ENCODE measurements around the genes RAB2B and OR4E1.

DNA sequence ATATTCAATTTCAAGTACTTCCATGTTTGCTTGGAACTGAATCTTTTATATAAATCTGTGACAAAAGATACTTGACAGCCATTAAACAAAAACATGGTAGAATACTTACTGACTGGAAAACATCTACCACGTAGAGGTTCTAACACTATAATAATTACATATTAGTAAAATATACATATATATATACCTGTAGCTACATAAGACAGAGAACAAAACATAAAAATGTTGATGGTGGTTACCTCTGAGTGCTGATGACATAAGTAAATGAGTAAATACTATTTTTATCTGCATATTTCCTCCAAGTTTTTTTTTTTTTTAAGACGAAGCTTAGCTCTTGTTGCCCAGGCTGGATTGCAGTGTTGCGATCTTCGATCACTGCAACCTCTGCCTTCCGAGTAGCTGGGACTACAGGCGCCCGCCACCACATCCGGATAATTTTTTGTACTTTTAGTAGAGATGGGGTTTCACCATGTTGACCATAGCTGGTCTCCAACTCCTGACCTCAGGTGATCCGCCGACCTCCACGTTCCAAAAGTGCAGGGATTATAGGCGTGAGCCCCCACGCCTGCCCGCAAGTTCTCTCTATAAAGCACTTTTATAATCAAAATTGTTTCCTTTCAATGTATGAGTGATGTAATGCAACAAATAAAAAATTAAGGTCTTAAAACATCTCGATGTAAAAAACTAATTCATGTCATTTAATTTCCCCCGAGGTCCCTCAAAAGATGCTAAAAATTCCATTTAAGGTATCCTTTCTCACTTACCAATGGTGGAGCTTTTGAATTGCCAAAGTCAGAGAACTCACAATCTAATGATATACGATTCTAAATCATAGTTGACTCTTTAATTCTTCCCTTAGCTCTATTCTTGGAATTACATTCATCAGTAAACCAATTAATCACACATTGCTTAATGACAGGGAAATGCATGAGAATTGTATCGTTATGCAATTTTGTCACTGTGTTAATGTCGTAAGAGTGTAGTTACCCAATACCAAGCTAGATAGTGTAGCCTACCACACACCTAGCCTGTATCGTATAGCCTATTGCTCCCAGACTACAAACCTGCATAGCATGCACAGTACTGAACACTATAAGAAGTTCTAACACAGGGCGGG lies 25.2 kb downstream of the HNRNPC start:
- RRBS: no CpG with 5 or more reads among the region's 21 CpGs
CAGE:
- cytosol, long polyA plus RNA: no peak
- long polyA plus RNA: no peak
- nucleus, long polyA plus RNA: no peak

- RRBS: no CpG with 5 or more reads among the region's 35 CpGs
CAGE:
- cytosol, long polyA plus RNA: no peak
- long polyA plus RNA: no peak
- nucleus, long polyA plus RNA: no peak
Observed at GRCh38 chr14:21268206-21269180, 749 bp downstream of the HNRNPC start.

- RRBS: no CpG with 5 or more reads among the region's 9 CpGs
CAGE:
- cytosol, long polyA plus RNA: no peak
- long polyA plus RNA: no peak
- nucleus, long polyA plus RNA: no peak
Observed at GRCh38 chr14:21400678-21401119, 16.9 kb upstream of the SUPT16H start.

- RRBS: 2% methylated on average over 7 of the region's 40 CpGs
CAGE:
- cytosol, long polyA plus RNA: start-site peak on the minus strand at chr14:21476620-21476656, 147 reads; start-site peak on the minus strand at chr14:21476880-21476979, 678 reads
- long polyA plus RNA: start-site peak on the minus strand at chr14:21476872-21476937, 471 and 412 reads in 2 replicates
- nucleus, long polyA plus RNA: start-site peak on the minus strand at chr14:21476859-21476936, 603 reads
Observed at GRCh38 chr14:21476401-21477139, at the start of gene RAB2B. Gene RAB2B (minus strand): TSS chr14:21476959.

DNA sequence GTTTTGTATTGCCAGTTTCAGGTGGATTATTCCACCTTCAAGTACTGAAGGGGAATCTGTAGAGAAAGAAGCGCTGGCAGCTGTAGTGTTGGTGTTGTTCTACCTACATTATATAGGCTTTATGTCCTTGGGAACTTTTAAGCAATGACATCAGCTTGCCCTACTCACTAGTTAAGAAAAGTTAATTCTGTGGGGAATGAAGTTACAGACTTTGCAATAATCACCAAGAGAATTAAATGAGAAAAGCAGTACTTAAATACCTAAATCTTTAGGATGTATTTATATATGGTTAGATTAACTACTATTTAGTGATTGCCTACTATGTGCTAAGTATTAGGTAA lies at the start of gene OR4E1:
Gene OR4E1 (minus strand): TSS at position 69 of the 341 bp plus-strand sequence.
- RRBS: no CpG with 5 or more reads among the region's 1 CpG
CAGE:
- cytosol, long polyA plus RNA: no peak
- long polyA plus RNA: no peak
- nucleus, long polyA plus RNA: no peak

GRCh38 chr14:21991190-21991569 lies 317.6 kb upstream of the OR4E1 start:
- RRBS: no CpG with 5 or more reads among the region's 2 CpGs
CAGE:
- cytosol, long polyA plus RNA: no peak
- long polyA plus RNA: no peak
- nucleus, long polyA plus RNA: no peak

DNA sequence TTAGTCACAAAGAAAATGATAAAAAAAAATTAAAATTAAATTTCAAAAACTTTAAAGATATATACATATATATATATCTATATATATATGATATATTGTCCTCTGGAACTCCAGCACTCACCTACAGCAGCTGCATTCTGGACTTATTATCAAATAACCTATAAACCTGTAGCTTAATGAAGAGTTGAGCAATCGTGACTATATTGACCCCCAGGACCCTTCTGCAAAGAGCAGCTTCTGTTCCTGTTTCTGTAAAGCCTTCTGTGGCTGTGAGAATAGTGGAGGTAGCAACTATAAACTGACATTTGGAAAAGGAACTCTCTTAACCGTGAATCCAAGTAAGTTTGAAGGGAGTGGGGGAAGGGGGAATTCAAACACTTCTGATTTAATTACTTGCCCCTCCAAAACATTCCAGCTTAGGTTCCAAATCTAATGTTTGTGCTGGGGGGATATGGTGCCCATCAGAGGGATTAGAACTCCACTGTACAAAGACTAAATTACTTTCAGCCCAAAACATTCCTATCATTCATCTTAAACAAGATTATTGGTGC lies 106.2 kb downstream of the DAD1 start:
- RRBS: no CpG with 5 or more reads among the region's 2 CpGs
CAGE:
- cytosol, long polyA plus RNA: no peak
- long polyA plus RNA: no peak
- nucleus, long polyA plus RNA: no peak

DNA sequence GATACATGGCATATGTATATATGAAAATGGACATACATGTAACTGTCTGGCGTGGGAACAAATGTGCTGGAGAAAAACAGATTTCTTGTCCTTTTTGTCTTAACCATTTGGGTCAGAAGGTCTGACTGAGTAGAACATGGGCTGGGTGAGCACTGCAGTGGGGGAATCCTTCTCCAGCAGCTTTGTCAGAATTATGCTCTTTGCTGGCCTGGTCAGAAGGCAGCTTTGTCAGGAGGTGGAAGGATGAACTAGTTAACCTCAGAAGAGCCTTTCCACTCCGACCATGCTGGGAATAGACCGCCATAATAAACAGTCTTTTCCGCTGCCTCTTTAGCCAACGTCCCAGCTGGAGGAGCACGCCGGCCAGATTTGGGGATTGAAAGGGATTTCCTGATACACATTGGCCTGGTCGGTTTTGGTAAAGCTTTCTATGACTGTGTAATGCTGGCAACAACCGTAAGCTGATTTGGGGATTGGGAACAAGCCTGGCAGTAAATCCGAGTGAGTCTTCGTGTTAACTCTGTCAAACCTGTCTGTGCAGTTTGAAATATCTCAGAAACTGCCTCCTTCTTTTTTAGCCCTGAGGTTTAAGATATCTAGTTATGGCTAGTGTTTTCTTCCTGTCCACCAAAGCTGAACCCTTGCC lies 87.1 kb downstream of the DAD1 start:
- RRBS: no CpG with 5 or more reads among the region's 11 CpGs
CAGE:
- cytosol, long polyA plus RNA: no peak
- long polyA plus RNA: no peak
- nucleus, long polyA plus RNA: no peak

- RRBS: no CpG with 5 or more reads among the region's 5 CpGs
CAGE:
- cytosol, long polyA plus RNA: no peak
- long polyA plus RNA: no peak
- nucleus, long polyA plus RNA: no peak
Observed at GRCh38 chr14:22531237-22532057, 57.6 kb downstream of the DAD1 start.

- RRBS: no CpG with 5 or more reads among the region's 25 CpGs
CAGE:
- cytosol, long polyA plus RNA: no peak
- long polyA plus RNA: no peak
- nucleus, long polyA plus RNA: no peak
Observed at GRCh38 chr14:22558211-22558907, 30.7 kb downstream of the DAD1 start.

- RRBS: no CpG with 5 or more reads among the region's 7 CpGs
CAGE:
- cytosol, long polyA plus RNA: no peak
- long polyA plus RNA: no peak
- nucleus, long polyA plus RNA: no peak
Observed at GRCh38 chr14:22597739-22598057, 402 bp upstream of the ABHD4 start.

GRCh38 chr14:22836781-22837752 lies 682 bp downstream of the MMP14 start:
- RRBS: 1% methylated on average over 18 of the region's 84 CpGs
CAGE:
- cytosol, long polyA plus RNA: no peak
- long polyA plus RNA: no peak
- nucleus, long polyA plus RNA: start-site peak on the minus strand at chr14:22837491-22837638, 10 reads

DNA sequence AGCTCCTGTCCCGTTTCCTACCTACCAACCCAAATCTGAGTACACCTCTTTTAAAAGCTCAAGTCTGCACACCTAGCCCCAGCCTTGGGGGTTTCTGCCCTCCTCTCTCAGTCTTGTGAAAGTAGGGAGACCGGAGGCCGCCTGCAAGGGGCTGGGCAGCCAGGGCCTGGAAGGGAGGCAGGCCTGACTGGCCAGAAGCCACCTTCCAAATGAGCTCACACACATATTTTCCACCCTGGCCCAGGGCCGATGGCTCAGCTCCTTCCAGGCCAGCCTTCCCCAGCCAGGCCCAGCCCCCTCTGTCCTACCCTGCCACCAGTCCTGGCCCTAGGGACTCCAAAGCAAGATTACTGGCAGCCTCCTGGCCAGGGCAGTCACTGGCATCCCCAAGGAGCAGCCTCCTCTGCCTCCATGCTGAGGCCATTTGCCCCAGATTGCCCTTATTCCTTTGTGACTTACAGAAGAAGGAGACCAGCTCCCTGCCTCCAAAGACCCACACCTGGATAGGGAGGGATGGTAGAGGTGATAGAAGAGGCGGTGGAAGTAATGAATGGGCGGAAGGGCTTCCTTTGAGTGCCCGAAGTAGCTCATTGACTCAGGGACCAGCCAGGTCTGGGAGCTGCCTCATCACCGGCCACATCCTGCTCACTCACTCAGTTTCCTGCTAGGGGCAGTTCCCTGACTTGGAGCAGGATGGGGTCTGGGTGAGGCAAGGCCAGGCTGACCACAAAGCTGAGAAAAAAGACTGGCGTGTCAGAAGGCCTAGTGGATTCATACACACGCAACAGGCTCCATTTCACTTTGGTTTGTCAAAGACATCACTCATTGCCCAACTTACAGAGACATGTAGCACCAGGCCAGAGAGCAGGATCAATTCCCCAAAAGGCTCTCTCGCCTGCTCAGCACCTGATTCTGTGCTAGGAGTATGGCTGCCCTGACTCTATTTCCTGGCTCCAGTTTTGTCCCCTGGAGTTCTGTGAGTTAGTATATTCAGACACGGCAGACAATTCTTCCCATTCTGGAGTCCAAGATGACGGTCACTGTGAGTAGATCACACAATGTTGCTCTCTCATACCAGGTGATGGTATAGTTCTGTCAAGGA lies 14.9 kb downstream of the MMP14 start:
- RRBS: no CpG with 5 or more reads among the region's 13 CpGs
CAGE:
- cytosol, long polyA plus RNA: no peak
- long polyA plus RNA: no peak
- nucleus, long polyA plus RNA: no peak

- RRBS: no CpG with 5 or more reads among the region's 8 CpGs
CAGE:
- cytosol, long polyA plus RNA: no peak
- long polyA plus RNA: no peak
- nucleus, long polyA plus RNA: no peak
Observed at GRCh38 chr14:23071908-23072789, 14.8 kb upstream of the CDH24 start.

DNA sequence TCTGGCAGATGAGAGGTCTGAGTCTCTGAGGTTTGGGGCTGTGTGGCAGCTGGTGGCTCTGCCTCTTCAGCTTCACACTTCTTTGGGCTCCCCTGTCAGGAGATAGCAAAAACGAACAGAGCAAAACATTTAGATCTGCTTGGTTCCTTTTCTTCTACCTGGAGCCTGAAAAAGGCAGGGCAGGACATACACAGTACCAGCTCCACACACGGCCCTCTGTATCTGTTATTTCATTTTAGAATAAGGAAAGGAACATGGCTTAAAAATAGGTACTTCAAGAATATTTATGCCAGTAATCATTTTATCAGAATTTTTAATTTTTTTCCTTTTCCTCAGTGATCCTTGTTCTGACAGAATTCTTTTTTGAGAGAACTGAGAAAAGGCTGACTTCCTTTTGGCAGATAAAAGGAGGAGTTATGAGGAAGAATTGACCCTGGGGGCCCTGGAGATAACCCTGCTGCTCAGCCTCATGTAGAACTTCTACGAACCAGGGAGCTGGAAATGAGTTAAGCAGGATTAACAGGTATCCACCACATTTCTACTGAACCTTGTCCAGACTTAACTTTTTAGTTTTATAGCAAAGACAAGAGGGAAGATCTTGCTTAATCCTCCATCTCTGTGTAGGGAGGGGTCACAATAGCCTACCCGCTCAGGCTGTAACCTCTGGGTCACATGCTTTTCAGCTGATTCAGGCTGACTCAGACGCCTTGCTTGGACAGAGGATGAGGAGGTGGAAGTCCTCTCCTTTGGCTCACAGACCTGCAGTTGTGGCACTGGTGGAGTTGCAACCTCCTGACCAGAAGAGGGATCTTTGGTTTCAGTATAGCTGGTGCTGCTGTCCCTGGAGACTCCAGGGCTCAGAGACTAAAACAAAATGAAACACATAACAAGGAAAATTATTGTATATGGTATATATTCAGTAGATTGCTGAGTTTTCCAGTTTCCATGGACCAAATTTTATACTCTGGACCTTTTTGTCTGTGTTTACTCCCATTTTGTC lies 16.5 kb downstream of the ACIN1 start:
- RRBS: no CpG with 5 or more reads among the region's 5 CpGs
CAGE:
- cytosol, long polyA plus RNA: no peak
- long polyA plus RNA: no peak
- nucleus, long polyA plus RNA: no peak

DNA sequence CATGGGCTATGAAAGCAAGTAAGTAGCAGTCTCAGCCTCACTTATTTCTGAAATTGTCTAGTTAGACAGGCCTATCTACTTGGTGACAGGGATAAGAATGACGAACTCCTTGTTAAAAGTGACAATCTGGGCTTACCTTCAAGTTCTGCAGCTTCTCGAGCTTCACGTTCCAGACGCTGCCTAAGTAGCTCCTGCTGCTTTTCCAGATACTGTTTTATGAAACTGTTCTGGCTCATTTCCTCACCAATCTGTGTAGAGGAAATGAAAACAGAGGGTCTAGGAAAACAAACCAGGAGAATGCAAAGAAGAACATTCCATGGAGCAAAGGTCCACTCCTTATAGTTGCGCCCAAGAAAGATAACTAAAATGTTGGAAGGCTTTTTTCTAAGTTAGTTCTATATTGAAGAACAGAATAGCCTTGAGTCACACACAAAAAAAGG lies 4.5 kb downstream of the ACIN1 start:
- RRBS: no CpG with 5 or more reads among the region's 5 CpGs
CAGE:
- cytosol, long polyA plus RNA: no peak
- long polyA plus RNA: no peak
- nucleus, long polyA plus RNA: no peak

DNA sequence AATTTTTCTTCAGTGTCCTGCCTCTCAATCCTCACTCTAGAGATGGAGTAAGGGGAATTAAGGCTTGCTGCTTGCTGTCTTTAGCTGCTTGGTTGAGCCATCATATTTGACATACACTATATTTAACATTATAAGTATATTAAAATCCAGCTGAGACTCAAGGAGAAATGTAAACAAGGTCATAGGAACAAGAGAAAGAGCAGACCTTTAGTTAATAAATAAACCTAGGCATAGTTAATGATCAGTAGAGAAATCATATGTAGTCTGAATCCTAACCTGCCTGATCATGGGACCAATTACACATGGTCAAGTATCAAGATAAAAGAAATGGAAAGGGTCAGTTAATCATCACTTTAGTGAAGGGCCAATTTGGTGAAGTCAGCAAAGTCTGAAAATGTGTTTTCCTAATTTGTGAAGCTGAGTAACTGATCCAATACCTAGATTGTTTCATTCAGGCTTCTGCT lies 7.5 kb downstream of the RNF212B start:
CAGE:
- cytosol, long polyA plus RNA: no peak
- long polyA plus RNA: no peak
- nucleus, long polyA plus RNA: no peak

- RRBS: no CpG with 5 or more reads among the region's 7 CpGs
CAGE:
- cytosol, long polyA plus RNA: no peak
- long polyA plus RNA: no peak
- nucleus, long polyA plus RNA: start-site peak on the minus strand at chr14:23275561-23275633, 9 reads; start-site peak on the minus strand at chr14:23275748-23275819, 6 reads
Observed at GRCh38 chr14:23275294-23275968, 10.5 kb downstream of the HOMEZ start.

DNA sequence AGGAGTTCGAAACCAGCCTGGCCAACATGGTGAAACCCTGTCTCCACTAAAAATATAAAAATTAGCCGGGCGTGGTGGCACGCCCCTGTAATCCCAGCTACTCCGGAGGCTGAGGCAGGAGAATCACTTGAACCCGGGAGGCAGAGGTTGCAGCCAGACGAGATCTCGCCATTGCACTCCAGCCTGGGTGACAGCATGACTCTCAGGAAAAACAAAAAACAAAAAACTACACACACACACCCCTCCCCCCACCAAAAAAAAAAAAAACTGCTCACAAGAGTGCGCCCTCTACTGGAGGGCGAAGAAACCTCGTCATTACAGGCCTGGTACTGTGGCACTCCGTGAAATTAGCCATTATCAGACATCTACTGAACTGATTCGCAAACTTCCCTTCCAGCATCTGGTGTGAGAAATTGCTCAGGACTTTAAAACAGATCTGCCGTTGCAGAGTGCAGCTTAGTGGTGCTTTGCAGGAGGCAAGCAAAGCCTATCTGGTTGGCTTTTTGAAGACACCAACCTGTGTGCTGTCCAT lies 7.7 kb downstream of the PPP1R3E start:
- RRBS: no CpG with 5 or more reads among the region's 14 CpGs
CAGE:
- cytosol, long polyA plus RNA: no peak
- long polyA plus RNA: no peak
- nucleus, long polyA plus RNA: no peak

- RRBS: no CpG with 5 or more reads among the region's 2 CpGs
CAGE:
- cytosol, long polyA plus RNA: no peak
- long polyA plus RNA: no peak
- nucleus, long polyA plus RNA: no peak
Observed at GRCh38 chr14:23310618-23311432, 4.2 kb downstream of the BCL2L2 start.

All from H1 (cell line).